H1 (cell line): ENCODE data around the gene IL9.

GRCh38 chr5:134626324-134626924 lies 6.2 kb downstream of the SAR1B start:
- RRBS: no CpG with 5 or more reads among the region's 1 CpG
CAGE:
- cytosol, long polyA plus RNA: no peak
- long polyA plus RNA: no peak
- nucleus, long polyA plus RNA: no peak

GRCh38 chr5:134647535-134648306 lies 864 bp upstream of the SEC24A start:
- RRBS: no CpG with 5 or more reads among the region's 11 CpGs
CAGE:
- cytosol, long polyA plus RNA: no peak
- long polyA plus RNA: no peak
- nucleus, long polyA plus RNA: no peak

- RRBS: 1% methylated on average over 10 of the region's 25 CpGs
CAGE:
- cytosol, long polyA plus RNA: no peak
- long polyA plus RNA: no peak
- nucleus, long polyA plus RNA: no peak
These were observed 386 bp downstream of the SEC24A start for GRCh38 chr5:134648963-134649379.

DNA sequence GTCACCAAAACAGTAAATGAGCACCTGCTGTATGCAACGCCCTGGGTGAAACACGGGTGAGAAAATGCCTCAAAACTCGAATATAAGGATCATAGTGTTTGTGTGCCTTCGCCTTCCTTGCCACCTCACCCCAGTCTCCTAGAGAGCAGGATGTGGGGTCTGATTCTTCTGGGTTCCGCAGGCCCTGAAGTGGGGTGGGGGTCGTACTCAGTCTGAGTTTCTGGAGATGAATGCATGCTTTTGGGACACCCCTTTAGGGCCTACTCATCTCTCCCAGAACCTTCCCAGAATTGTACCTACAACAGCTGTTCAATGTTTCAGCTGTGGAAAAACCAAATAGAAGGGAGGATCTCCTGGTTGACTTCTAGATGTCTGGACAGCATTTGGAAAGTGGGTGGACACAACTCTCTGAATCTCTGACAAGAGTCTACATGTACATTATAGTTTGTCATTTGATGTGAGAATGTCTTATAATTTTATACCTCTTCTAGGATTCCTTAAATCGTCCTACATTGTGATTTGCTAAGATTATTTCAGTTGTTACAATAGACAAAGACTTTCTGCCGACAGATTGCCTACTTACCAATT lies 889 bp downstream of the SEC24A start:
- RRBS: no CpG with 5 or more reads among the region's 8 CpGs
CAGE:
- cytosol, long polyA plus RNA: no peak
- long polyA plus RNA: no peak
- nucleus, long polyA plus RNA: no peak

GRCh38 chr5:134780717-134781405 lies 22.3 kb downstream of the DDX46 start:
- RRBS: no CpG with 5 or more reads among the region's 3 CpGs
CAGE:
- cytosol, long polyA plus RNA: no peak
- long polyA plus RNA: no peak
- nucleus, long polyA plus RNA: no peak

DNA sequence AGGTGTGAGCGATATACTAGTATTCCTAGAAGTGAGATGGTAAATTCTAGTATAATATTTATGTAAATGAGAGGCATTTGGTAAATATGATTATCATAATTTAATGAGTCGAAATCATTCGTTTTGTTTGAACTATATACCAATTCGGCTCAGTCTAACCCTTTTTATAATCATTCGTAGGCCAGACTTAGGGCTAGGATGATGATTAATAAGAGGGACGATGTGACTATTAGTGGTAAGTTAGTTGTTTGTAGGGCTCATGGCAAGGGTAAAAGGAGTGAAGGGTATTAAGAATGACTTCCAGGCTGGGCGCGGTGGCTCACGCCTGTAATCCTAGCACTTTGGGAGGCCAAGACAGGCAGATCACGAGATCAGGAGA lies 23.3 kb downstream of the PCBD2 start:
- RRBS: no CpG with 5 or more reads among the region's 10 CpGs
CAGE:
- cytosol, long polyA plus RNA: no peak
- long polyA plus RNA: no peak
- nucleus, long polyA plus RNA: no peak

GRCh38 chr5:135028627-135029091 lies 5.4 kb downstream of the PITX1 start:
- RRBS: 2% methylated on average over 43 of the region's 52 CpGs
CAGE:
- cytosol, long polyA plus RNA: no peak
- long polyA plus RNA: no peak
- nucleus, long polyA plus RNA: no peak

DNA sequence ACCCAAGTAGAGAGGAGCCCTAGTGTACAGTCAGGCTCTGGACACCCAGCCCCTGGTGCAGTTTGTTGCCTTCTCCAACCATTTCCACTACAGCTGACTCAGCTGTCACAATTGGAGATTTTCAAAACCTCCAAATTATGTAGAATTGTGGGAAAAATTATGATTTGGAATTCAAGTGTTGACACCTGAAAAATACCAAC lies 32.2 kb downstream of the MACROH2A1 start:
CAGE:
- cytosol, long polyA plus RNA: no peak
- long polyA plus RNA: no peak
- nucleus, long polyA plus RNA: no peak

DNA sequence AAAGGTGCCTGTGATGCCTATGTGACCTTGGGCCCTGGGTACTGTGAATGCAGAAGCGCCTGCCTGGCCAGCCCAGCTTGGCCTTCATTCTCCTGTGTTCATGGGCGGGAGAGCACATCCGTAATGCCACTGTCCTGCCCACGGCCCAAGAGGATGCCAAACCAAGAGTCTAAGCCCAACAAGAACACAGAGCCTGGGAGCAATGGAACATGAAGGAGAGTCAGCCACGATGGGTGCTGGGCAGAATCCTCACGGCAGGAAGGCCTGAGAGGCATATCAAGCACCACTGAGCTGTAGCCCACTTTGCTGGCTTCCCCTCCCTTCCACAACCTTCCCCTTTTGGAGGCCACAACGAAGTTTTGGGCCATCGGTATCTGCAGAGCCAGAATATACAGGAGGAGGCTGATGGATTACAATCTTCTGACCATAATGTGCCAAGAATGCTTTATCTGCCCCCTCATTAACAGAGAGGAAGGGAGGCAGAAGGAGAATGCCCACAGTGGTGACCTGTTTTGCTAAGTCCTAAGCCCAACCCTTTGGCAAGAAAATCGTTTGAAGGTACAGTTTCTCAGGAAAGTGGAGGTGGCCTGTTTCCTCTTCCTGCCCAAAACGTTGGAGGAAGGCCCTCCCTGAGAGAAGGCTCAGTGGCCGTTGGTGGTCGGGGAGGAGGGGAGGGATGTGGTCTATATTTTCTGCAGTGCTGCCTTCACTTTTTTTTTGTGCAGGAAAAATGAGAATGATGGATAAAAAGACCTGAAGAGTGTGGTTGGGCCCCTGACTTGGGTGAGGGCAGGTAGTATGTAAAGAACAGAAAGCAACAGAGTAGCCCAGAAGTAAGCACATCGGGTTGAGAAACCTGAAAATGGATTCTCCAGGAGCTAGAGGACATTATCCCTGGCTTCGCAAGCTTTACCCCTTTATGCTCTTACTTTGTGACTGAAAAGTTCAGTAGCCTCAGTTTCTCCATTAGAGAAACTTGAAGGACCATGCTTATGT lies 26.2 kb downstream of the MACROH2A1 start:
- RRBS: no CpG with 5 or more reads among the region's 14 CpGs
CAGE:
- cytosol, long polyA plus RNA: no peak
- long polyA plus RNA: no peak
- nucleus, long polyA plus RNA: no peak

GRCh38 chr5:135391394-135391765 lies 7.7 kb downstream of the MACROH2A1 start:
- RRBS: no CpG with 5 or more reads among the region's 3 CpGs
CAGE:
- cytosol, long polyA plus RNA: no peak
- long polyA plus RNA: no peak
- nucleus, long polyA plus RNA: no peak

DNA sequence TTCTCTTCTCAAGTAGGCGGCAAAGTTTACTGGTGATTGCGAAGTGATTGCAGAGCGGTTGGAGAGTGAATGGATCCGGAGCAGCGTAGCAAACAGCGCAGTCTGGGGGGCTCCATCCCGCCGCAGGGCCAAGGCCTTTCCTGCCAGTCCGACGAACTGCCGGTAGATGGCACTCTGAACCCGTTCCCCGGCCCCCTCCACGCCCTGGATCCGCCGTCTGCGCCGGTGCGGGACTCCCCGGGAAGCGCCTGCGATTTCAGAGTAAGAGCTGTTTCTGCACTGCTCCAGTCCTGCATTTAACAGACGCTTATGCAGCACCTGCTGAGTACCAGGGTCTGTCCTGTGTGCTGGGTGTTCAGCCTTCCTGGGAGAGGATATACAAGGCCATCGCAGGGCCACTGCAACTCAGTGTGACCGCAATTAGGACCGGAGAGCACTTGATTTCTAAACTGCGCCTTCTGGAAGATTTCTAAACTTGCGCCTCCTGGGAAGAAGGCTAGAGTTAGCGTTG lies 14.0 kb upstream of the TIFAB start:
- RRBS: 2% methylated on average over 6 of the region's 29 CpGs
CAGE:
- cytosol, long polyA plus RNA: no peak
- long polyA plus RNA: no peak
- nucleus, long polyA plus RNA: no peak

GRCh38 chr5:135895678-135896153 lies at the start of gene IL9:
IL9 (minus strand) TSS chr5:135895841.
- RRBS: no CpG with 5 or more reads among the region's 7 CpGs
CAGE:
- cytosol, long polyA plus RNA: no peak
- long polyA plus RNA: no peak
- nucleus, long polyA plus RNA: no peak

- RRBS: no CpG with 5 or more reads among the region's 3 CpGs
CAGE:
- cytosol, long polyA plus RNA: no peak
- long polyA plus RNA: no peak
- nucleus, long polyA plus RNA: no peak
These were observed 992 bp downstream of the LECT2 start for GRCh38 chr5:135953715-135954266.

- RRBS: no CpG with 5 or more reads among the region's 7 CpGs
CAGE:
- cytosol, long polyA plus RNA: no peak
- long polyA plus RNA: no peak
- nucleus, long polyA plus RNA: no peak
These were observed 4.9 kb downstream of the TGFBI start for GRCh38 chr5:136033684-136034089.

- RRBS: 91% methylated on average over 2 of the region's 7 CpGs
CAGE:
- cytosol, long polyA plus RNA: no peak
- long polyA plus RNA: no peak
- nucleus, long polyA plus RNA: no peak
These were observed 18.4 kb downstream of the TGFBI start for GRCh38 chr5:136047153-136047527.

- RRBS: no CpG with 5 or more reads among the region's 32 CpGs
CAGE:
- cytosol, long polyA plus RNA: no peak
- long polyA plus RNA: no peak
- nucleus, long polyA plus RNA: no peak
These were observed 51.7 kb downstream of the TGFBI start for GRCh38 chr5:136080433-136080981.

GRCh38 chr5:136082274-136082890 lies 50.3 kb upstream of the SMAD5 start:
- RRBS: no CpG with 5 or more reads among the region's 5 CpGs
CAGE:
- cytosol, long polyA plus RNA: no peak
- long polyA plus RNA: no peak
- nucleus, long polyA plus RNA: no peak

GRCh38 chr5:136132976-136134154 lies 720 bp downstream of the SMAD5 start:
- RRBS: 1% methylated on average over 26 of the region's 68 CpGs
CAGE:
- cytosol, long polyA plus RNA: no peak
- long polyA plus RNA: no peak
- nucleus, long polyA plus RNA: no peak

GRCh38 chr5:137073187-137073748 lies 425.9 kb downstream of the SPOCK1 start:
- RRBS: no CpG with 5 or more reads among the region's 3 CpGs
CAGE:
- cytosol, long polyA plus RNA: no peak
- long polyA plus RNA: no peak
- nucleus, long polyA plus RNA: no peak

GRCh38 chr5:137734599-137735220 lies 1.2 kb downstream of the KLHL3 start:
- RRBS: no CpG with 5 or more reads among the region's 10 CpGs
CAGE:
- cytosol, long polyA plus RNA: no peak
- long polyA plus RNA: no peak
- nucleus, long polyA plus RNA: no peak